NCI-H460 (cell line): ENCODE results near the gene ATP13A2.

DNA sequence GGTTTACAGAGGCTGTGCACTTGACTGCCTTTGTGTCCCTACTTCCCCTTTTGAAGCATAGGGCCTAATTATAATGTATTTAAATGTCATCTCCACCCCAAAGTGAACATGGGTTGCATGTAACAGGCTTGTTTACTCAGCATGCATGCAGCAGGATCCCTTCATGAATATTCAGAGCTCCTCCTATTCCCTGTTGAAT, 100.1 kb downstream of the NECAP2 start:
RAMPAGE:
- cytosol, long total RNA, result no peak
- long total RNA, result no peak
- nucleus, long total RNA, result no peak

RAMPAGE:
- cytosol, long total RNA, result no peak
- long total RNA, result no peak
- nucleus, long total RNA, result no peak
Measured at GRCh38 chr1:16608066-16608455, 167.5 kb downstream of the NECAP2 start.

RAMPAGE:
- cytosol, long total RNA, result no peak
- long total RNA, result no peak
- nucleus, long total RNA, result no peak
Measured at GRCh38 chr1:16616836-16617805, 176.6 kb downstream of the NECAP2 start.

RAMPAGE:
- cytosol, long total RNA, result no peak
- long total RNA, result no peak
- nucleus, long total RNA, result no peak
Measured at GRCh38 chr1:16870054-16870308, 51.8 kb upstream of the CROCC start.

DNA sequence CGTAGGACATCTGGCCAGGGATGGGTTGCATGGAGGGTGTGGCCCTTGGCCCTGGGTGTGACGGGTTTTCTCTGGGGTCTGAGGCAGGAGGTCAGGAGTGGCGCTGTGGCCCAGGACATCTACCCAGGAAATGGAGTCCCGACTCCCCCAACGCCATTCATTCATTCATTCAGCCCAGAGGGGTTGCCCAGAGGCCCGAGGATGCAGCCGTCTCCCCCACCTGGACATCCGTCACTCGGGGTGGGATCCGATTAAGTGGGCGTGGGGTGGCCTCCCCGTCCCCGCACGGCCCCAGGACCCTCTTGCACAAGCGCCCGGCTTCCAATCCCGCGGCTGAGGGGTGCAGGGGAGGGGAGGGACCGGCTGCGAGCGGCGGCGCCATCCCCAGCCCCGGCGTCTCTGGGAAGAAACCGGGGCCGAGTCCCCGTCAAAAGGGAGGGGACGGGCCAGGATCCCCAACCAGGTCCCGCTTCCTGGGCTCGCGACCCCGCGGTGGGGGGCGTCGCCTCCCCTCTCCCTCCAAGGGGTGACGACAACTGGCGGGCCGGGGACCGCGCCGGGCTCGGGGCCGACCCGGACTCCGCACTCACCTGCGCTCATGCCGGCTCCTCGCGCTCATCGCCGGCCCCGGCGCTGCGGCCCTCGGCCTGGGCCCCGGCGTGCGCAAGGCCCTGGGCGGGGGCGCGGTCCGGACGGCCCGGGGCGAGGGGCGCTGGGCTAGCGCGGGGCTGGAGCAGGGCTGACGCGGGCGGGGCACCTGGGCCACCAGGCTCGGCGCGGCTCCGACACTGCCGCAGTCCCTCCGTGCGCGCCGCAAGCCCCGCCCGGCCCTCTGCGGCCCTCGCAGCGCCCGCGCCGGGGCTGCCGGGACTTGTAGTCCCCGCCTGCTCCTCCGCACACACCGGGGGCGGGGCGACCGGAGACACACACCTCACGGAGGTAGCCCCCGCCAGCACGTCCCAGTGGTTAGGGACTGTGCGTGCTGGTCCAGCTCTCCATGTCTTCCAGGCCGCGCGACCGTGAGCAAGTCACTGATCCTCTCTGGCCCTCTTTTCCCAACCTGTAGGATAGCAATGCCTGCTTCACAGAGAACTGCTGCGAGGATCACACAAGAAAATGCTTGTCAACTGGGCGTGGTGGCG, at the start of gene ATP13A2:
TSS of gene ATP13A2 (minus strand) at position 790 of the 1,142 bp plus-strand sequence.
RAMPAGE:
- cytosol, long total RNA, result no peak
- long total RNA, result no peak
- nucleus, long total RNA, result no peak

RAMPAGE:
- cytosol, long total RNA, result no peak
- long total RNA, result no peak
- nucleus, long total RNA, result no peak
Measured at GRCh38 chr1:17045718-17045995, 8.2 kb downstream of the SDHB start.

RAMPAGE:
- cytosol, long total RNA, result no peak
- long total RNA, result no peak
- nucleus, long total RNA, result no peak
Measured at GRCh38 chr1:17117452-17118737, 1.4 kb downstream of the PADI2 start.

DNA sequence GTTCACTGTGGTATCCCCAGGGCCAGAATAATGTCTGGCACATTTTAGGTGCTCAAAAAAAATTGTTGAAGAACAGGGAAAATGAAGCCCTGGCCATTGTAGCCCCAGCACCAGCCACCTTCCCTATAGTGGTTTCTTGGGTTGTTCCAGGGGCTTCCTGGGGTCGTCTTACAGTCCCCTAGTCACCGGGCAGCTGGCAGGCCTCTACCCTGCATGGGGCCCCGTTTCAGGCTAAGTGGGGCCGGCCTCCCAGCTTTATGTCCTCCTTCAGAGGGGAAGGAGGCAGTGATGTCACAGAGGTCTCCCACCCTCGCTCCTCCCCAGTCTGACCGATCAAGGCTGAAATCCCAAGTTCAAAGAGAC, 3.4 kb upstream of the PADI1 start:
RAMPAGE:
- cytosol, long total RNA, result no peak
- long total RNA, result no peak
- nucleus, long total RNA, result no peak

GRCh38 chr1:17416296-17416995, 23.0 kb downstream of the RCC2 start:
RAMPAGE:
- cytosol, long total RNA, result no peak
- long total RNA, result no peak
- nucleus, long total RNA, result no peak

DNA sequence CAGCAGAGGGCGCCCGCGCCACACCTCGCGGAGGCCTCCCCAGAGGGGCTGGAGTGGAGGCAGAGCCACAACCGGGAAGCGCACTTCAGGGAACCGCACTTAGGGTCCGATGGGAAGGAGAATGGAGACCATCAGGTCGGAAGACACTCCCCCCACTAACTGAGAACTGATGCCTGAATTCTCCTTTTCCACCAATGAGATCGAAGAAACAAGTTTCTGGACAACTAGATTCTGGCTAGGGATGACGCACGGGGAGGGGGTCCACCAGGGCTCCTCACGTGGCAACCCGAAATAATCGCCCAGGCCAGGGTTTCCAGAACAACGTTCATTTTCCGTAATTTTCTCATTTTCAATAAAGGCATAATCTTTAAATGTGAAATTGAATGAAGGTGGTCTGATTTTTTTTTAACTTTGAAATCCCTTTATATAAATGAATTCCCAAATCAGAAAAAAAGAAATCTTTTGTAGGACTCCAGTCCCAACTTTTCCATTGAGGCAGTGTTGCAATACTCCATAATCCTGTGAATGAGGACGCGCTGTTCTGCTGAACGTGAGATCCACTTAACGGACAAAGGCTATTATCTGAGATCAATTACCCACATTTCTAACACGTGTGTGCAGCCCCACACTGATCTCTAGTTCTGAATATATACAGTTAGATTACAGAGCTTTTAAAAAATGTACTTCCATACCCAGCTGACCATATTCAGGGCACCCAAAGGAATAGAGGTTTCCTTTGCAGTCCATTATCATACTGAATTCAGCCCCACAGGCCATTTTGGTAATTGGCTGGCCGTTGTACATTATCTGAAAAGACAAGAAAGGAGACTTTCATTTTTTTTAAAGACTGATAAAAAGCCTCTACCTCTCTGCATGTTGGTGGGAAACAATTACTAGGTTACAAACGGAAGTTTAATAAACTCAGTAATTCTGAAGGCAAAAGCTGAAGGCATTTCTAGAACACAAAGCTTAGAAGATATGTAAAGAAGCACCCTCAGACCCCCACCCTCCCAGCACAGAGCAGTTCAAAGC, 19.1 kb downstream of the RCC2 start:
RAMPAGE:
- cytosol, long total RNA, result no peak
- long total RNA, result no peak
- nucleus, long total RNA, result no peak

DNA sequence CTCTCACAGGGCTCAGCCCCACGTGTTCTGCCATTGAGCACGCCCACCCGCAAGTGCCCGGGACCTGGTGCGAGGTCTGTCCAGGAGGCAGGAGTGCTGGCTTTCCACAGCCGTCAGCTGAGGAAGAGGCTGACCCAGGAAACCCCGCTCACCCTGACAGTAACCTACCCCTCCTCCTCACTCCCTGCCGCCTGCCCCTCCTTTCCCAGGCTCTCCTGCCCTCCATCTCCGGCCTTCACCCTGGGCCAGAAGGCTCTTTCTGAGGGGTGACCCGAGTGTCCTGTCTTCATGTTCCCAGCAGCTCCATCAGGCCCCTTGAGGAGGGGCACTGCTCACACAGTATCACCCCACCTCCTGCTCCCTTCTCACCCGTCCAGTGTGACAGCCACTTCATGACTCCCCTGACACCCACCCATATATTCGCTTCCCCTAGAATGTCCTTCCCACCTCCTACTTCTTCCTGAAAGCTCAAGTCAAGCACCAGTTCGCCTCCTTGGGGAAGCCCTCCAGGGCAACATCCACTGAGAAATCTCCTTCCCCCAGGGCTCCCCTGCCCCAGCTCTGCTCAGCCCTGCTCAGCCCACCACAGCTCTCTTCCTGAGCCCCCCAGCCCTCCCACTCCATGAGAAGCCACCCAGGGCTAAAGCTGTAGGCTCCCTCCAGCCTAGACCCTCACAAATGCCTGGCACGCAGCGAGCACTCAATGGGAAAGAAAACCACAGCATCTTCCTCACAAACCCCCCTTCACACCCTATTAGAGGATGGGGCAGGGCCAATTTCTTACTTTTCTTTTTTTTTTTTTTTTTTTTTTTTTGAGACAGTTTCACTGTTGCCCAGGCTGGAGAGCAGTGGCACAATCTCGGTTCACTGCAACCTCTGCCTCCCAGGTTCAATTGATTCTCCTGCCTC, 13.3 kb downstream of the RCC2 start:
RAMPAGE:
- cytosol, long total RNA, result no peak
- long total RNA, result no peak
- nucleus, long total RNA, result no peak

GRCh38 chr1:17540674-17541553, 1.4 kb downstream of the ARHGEF10L start:
RAMPAGE:
- cytosol, long total RNA, result no peak
- long total RNA, result no peak
- nucleus, long total RNA, result no peak

RAMPAGE:
- cytosol, long total RNA, result no peak
- long total RNA, result no peak
- nucleus, long total RNA, result no peak
Measured at GRCh38 chr1:17551746-17552505, 12.4 kb downstream of the ARHGEF10L start.

DNA sequence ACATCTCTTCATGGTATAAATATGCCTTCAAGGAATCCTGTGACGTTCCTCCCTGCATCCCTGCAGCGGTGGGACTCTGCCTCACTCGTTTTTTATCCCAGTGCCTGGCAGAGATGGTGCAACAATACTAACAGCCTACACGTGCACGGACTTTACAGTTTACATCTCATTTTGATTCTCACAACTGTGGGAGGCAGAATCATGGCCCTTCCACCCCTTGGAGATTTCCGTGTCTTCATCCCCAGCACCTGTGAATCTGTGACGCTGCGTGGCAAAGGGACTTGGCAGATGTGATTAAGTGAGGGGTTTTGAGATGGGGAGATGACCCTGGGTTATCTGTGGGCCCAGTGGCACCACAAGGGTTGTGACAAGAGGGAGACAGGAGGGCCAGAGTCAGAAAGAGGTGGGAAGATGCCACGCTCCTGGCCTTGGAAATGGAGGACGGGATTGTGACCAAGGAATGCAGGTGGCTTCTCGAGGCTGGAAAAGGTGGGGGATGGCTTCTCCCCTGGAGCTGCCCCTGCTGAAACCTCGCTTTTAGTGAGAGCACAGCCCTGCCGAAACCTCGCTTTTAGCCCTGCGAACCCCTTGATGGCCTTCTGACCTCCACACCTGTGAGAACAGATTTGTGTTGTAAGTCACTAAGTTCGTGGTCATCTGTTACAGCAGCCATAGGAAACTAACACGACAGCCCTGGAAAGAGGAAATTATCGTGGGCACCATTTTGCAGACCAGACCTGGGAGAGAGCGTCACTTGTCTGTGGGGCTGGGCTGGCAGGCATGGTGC, 53.8 kb downstream of the ARHGEF10L start:
RAMPAGE:
- cytosol, long total RNA, result no peak
- long total RNA, result no peak
- nucleus, long total RNA, result no peak

GRCh38 chr1:17605364-17605561, 65.8 kb downstream of the ARHGEF10L start:
RAMPAGE:
- cytosol, long total RNA, result no peak
- long total RNA, result no peak
- nucleus, long total RNA, result no peak

DNA sequence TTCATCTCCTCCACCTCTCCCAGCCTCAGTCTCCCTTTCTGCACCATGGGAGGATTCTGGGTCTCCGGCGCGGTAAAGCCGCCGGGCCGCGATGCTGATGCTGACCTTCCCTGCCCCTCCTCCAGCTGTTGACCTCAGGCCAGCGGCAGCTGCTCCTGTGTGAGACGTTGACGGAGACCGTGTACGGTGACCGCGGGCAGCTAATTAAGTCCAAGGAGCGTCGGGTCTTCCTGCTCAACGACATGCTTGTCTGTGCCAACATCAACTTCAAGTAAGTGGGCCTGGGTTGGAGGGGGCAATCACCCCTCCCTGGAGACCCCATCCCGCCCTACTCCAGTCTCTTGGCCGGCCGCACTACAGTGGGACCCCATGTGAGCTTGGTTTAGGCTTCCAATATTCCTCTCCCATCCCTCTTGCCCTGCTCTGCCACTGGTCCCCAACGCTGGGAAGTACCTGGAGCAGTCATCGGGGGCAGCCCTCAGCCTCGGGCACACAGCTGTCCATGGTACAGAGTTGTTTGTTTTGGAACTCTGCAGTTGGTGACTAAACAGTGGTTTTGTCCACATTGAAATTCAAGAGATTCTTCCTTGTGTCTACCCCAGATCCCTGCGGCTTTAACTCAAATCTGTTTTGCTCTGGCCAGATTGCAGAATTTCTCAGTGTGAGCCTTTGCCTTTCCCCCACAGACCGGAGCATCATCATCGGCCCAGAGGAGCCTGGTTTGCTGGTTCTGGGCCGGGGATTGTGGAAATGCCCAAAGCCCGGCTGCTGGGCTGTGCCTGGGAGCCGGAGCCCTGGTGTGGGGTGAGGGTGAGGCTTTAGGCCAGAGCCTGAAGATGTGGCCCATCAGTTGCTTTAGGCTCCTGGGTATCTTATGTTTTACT, 92.9 kb downstream of the ARHGEF10L start:
RAMPAGE:
- cytosol, long total RNA, result no peak
- long total RNA, result no peak
- nucleus, long total RNA, result no peak

RAMPAGE:
- cytosol, long total RNA, result no peak
- long total RNA, result no peak
- nucleus, long total RNA, result no peak
Measured at GRCh38 chr1:17644133-17644778, 104.8 kb downstream of the ARHGEF10L start.

GRCh38 chr1:17654326-17655074, 100.6 kb upstream of the ACTL8 start:
RAMPAGE:
- cytosol, long total RNA, result no peak
- long total RNA, result no peak
- nucleus, long total RNA, result no peak

DNA sequence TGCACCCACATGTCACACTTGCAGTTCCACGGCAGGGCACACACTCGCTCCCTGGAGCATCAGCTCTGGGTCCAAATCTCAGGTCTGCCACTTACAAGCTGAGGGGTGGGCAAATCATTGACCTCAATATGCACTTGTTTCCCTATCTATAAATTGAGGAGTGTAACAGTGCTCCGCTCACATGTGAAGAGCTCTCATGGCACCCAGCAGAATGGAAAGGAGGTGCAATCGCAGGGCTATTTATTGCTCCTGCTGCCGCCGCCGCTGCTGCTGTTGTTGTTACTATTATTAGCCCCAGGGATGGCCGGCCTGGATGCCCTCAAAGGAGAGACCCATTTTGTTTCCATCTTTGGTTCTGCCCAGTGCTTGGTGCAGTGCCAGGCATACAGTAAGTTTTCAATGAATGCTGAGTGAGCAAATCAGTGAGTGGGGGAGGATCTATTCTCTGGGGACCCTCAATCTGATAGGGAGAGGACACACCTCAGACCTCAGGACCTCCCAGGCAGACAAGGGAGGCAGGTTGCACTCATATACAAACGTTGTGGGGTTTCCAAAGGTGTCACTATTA, 136.1 kb downstream of the ACTL8 start:
RAMPAGE:
- cytosol, long total RNA, result no peak
- long total RNA, result no peak
- nucleus, long total RNA, result no peak

DNA sequence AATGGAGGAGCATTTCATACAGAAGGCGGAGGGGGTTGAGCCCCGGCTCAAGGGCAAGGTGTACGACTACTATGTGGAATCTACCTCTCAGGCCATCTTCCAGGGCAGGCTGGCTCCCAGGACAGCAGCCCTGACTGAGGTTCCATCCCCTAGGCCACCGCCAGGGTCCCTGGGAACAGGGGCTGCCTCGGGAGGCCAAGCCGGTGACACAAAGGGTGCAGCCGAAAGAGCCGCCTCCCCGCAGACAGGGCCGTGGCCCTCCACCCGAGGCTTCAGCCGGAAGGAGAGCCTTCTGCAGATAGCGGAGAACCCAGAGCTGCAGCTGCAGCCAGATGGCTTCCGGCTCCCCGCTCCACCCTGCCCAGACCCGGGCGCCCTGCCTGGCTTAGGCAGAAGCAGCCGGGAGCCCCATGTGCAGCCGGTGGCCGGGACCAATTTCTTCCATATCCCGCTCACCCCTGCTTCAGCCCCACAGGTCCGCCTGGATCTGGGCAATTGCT, 1.1 kb downstream of the KLHDC7A start:
RAMPAGE:
- cytosol, long total RNA, result no peak
- long total RNA, result no peak
- nucleus, long total RNA, result no peak